SK-MEL-5 (cell line): ENCODE measurements around the gene BTLA.

DNA sequence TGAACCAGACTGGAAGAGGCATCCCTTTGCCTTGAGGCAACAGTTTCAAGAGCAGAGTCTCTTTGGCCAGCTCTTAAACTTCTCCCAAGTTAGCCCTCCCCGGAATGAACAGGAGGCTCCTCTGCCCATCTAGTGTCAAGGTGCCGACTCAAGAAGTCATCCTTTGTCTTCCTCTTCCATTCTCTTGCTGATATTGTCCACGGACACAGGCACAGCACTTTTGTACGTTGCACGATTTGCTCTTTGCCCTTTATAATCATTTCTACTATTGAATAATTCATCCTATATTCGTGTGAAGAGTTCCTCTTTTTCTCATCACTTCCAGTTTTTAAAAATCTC, 40.8 kb upstream of the CD47 start:
RAMPAGE:
- cytosol, long total RNA, result no peak
- long total RNA, result no peak
- nucleus, long total RNA, result no peak

RAMPAGE:
- cytosol, long total RNA, result no peak
- long total RNA, result no peak
- nucleus, long total RNA, result no peak
Measured at GRCh38 chr3:108644277-108644922, 54.9 kb downstream of the DZIP3 start.

GRCh38 chr3:108834917-108835488, 12.4 kb downstream of the TRAT1 start:
RAMPAGE:
- cytosol, long total RNA, result no peak
- long total RNA, result no peak
- nucleus, long total RNA, result no peak

DNA sequence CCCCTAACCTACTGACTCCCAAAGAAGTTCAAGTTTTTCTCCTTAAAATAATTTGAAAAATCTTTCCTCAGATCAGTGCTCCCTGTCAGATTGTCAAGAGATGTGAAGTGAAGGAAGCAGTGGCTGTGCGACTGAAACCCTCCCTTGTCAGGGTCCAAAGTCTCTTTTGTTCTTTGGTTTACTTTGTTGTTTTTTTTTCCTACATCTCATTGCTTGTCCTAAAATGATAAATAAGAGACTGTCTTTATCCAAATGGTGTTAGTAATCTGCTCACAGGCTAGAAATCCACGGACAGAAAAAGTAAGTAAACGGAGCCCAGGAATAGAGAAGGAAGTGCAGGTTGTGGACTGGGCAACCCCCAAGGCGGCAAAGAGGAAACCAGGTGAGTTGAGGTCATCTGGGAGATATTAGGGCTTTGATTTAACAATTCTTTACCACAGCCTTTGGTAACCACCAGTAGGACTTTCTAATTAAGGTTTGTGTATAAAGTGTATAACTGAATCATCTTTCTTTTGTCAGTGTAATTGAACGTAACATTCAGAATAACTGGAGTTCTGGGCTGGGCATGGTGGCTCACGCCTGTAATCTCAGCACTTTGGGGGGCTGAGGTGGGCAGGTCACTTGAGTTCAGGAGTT, 1.1 kb upstream of the DPPA4 start:
RAMPAGE:
- cytosol, long total RNA, result no peak
- long total RNA, result no peak
- nucleus, long total RNA, result no peak

DNA sequence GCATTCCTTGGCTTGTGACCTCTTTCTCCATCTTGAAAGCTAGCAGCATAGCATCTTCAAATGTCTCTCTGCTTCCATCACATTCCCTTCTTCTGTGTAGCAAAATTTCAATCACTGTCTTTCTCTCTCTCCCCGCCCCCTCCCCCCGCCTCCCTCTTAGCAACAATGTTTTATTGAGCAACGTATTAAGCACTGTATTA, 373.8 kb upstream of the NECTIN3 start:
RAMPAGE:
- cytosol, long total RNA, result no peak
- long total RNA, result no peak
- nucleus, long total RNA, result no peak

GRCh38 chr3:111074033-111075038, 2.7 kb downstream of the NECTIN3 start:
RAMPAGE:
- cytosol, long total RNA, result no peak
- long total RNA, result no peak
- nucleus, long total RNA, result no peak

GRCh38 chr3:111083536-111084700, 12.3 kb downstream of the NECTIN3 start:
RAMPAGE:
- cytosol, long total RNA, result no peak
- long total RNA, result no peak
- nucleus, long total RNA, result no peak

RAMPAGE:
- cytosol, long total RNA, result no peak
- long total RNA, result no peak
- nucleus, long total RNA, result no peak
Measured at GRCh38 chr3:111676186-111676765, 1.8 kb downstream of the PLCXD2 start.

DNA sequence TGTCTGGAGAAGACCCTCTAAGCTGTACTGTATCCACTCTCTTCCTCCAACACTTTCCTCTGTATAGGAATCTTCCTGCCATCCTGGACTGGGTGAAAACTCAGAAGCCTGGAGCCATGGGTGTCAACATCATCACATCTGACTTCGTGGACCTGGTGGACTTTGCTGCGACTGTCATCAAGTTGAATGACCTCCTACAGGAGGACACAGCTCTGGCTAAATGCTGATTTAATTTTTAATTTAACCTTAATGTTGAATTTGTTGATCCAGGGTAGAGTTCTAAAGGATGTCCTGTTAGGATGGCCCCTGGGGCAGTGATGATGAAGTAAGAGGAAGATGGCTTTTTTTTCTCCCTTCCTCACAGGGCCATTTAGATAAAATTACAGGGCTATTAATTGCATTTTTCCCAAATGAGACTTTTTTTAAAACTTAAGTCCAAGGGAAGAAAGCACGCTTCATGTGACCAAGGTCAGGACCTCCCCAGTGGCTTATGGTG, 46.2 kb downstream of the PLCXD2 start:
RAMPAGE:
- cytosol, long total RNA, result no peak
- long total RNA, result no peak
- nucleus, long total RNA, result no peak

DNA sequence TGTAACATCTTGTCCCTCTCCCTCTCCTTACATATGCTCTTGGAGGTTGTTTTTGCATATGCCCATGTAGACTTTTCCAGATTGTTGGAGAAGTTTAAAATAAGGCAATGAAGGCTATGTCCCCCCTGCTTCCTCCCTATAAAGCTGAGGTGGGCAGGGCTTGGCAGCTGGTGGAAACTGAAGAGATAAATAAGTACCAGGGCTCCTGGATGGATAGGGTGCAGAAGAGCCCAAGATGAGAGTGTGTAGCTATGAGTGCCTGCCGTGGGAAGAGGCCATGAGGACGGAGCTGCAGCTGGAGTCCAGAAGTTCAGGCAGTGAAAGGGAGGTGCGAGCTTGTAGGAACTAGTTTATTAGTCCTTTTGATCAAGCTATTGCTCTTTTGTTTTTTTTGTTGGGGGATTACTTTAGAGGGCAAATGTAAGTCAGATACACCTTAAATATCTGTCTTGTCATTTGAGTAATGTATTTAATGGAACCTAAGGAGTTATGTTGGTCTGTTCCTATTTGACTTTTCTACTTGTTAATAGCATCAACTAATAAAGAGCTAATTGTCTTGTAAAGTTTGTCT, 52.4 kb downstream of the PHLDB2 start:
RAMPAGE:
- cytosol, long total RNA, result no peak
- long total RNA, result no peak
- nucleus, long total RNA, result no peak

RAMPAGE:
- cytosol, long total RNA, result no peak
- long total RNA, result no peak
- nucleus, long total RNA, result no peak
Measured at GRCh38 chr3:111920092-111920608, 58.7 kb upstream of the ABHD10 start.

RAMPAGE:
- cytosol, long total RNA, result no peak
- long total RNA, result no peak
- nucleus, long total RNA, result no peak
Measured at GRCh38 chr3:111946625-111947101, 32.2 kb upstream of the ABHD10 start.

DNA sequence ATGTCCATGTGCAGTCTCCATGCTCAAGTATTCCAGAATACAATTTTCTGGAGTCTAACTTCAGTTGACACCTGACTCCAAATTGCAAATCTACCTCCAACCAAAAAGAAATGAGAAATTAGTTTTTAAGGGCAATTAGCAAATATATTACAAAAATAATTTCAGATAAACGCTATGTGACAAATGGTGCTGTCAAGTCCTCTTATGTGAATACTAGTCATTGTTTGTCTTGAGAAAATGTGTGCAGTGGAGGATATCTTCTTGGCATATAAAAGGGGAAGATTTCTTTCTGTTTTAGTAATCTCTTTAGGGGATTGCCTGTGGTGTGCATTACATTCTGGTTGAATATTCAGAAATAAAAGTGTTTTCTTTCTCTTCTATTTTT, 2.9 kb upstream of the GCSAM start:
RAMPAGE:
- cytosol, long total RNA, result no peak
- long total RNA, result no peak
- nucleus, long total RNA, result no peak

GRCh38 chr3:112224602-112225008, 69.4 kb downstream of the SLC9C1 start:
RAMPAGE:
- cytosol, long total RNA, result no peak
- long total RNA, result no peak
- nucleus, long total RNA, result no peak

DNA sequence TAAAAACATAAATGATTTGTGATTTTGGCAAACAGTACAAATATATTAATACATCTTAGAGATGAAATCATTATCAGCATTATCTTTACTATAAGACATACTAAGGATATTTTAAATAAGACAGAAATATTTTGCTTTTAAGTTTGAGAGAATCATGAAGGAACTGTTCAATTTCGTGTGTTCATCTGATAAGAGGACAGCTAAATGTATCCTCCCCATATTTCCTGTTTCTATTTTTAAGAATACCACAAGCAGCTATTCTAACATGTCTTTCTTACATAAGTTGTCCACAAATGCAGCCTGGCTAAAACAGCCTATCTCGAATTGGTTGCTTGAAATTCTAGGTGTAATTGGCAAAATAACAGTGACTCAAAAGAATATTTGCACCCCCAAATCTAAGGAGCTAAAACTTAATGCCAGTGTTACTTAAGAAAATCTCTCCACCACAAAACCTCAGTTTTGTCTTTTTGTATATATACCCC, 35.1 kb downstream of the BTLA start:
RAMPAGE:
- cytosol, long total RNA, result no peak
- long total RNA, result no peak
- nucleus, long total RNA, result no peak

RAMPAGE:
- cytosol, long total RNA, result no peak
- long total RNA, result no peak
- nucleus, long total RNA, result no peak
Measured at GRCh38 chr3:112497831-112498251, 1.4 kb downstream of the BTLA start.

DNA sequence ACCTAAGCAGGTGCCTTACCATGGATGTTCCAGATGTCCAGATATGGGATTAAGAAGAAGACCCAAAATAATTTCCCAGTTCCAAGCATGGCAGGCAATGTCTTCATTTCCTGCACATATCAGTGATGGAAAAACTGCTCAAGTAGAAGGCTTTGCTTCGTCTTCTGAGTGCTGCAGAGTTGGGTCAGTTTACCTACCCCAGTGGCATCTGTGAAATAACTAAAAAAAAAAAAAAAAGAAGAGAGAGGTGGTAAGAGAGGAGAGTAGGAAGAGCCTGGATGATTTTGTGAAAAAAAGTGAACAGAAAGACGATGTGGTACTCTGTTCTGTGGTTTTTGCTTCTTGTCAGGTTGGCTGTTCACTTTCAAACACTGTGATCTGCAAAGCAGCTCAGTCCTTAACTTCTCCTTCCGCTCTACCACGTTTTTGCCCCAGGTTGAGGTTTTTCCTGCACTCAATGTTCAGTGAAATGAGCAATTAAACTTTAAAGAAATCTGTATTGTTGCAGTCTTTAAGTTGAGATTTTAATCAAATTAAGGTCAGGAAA, at the start of gene BTLA:
Gene BTLA, minus strand, starts transcription at position 221 of the 547 bp plus-strand sequence.
RAMPAGE:
- cytosol, long total RNA, result no peak
- long total RNA, result no peak
- nucleus, long total RNA, result no peak

DNA sequence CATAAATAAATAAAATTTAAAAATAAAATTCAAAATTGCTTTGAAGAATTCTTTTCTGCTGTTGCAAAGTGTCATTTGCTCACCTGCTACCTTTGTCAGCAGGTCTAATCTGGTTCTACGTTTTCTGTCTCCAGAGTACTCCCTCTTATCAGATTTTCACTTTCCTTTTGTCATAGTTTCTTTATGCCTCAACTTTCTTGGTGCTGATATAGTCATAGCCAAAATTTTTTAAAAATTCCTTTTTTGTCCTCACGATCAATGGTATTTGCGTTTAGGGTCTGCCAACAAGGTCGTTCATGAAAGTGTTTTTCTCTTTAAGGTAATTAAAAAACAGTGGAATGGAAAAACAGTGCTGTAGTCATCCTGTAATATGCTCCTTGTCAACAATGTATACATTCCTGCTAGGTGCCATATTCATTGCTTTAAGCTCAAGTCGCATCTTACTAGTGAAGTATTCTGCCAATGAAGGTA, 1.3 kb downstream of the SLC35A5 start:
RAMPAGE:
- cytosol, long total RNA, result no peak
- long total RNA, result no peak
- nucleus, long total RNA, result no peak

RAMPAGE:
- cytosol, long total RNA, result no peak
- long total RNA, result no peak
- nucleus, long total RNA, result no peak
Measured at GRCh38 chr3:112664882-112665228, 23.9 kb upstream of the CCDC80 start.

DNA sequence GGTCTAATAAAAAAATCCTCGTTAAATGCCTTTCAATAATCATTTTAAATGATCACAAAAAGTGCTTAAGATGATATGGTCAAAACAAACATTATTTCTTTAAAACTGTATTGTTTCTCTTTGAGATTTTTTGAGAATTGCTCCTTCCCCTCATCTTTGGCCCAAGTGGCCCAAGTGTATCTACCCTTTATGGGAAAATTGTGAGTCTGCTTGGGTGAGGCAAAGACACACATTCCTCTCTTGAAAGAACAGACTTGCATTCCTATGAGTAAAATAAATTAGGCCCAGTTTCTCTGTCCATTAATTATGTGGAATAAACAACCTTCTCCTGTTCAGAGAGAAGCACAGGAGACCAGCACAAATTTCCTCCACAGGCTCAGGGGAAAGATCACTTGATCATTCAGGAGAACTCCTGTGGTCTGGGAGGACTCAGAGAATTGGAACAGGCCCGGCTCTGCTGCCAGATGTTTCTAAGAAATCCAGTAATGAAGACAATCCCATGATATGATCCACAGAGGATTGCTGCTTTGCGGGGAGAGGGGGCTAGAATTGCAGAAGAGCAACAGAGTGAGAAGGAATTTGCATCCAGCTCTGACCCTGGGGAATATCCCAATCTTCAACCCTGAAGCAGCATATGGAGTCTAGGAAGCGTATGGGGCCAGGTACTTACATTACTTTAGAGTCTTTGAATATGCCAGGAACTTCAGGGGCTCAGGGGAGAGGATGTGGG, 53.8 kb upstream of the BOC start:
RAMPAGE:
- cytosol, long total RNA, result no peak
- long total RNA, result no peak
- nucleus, long total RNA, result no peak